Right ventricle myocardium (tissue), 1 donor: ENCODE data around the gene CEBPZOS.

DNA sequence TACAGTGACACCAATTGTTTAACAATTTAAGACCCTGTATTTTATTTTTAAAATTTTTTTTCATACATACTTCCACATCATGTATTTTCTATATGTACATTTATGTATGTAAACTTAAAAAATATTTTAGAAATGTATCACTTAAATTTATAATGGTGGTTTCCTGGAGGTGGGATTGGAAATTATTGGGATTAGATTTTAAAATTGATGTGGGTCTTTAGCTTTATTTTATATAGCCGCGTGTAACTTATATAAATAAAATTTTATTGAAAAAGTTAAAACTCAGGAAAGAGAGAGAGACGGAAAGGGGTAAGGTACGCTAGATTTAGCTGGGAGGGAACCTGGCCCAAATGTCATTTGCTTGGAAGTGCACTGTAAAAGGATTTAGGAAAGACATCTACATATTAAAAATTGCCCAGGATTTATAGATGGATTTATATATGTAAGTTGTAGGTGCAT is 41.7 kb downstream of the BIRC6 start:
- PRO-cap, 2 experiments = no peak in any of the 2 experiments

- PRO-cap, 2 experiments = no peak in any of the 2 experiments
Observed at GRCh38 chr2:32463020-32463444, 106.2 kb downstream of the BIRC6 start.

DNA sequence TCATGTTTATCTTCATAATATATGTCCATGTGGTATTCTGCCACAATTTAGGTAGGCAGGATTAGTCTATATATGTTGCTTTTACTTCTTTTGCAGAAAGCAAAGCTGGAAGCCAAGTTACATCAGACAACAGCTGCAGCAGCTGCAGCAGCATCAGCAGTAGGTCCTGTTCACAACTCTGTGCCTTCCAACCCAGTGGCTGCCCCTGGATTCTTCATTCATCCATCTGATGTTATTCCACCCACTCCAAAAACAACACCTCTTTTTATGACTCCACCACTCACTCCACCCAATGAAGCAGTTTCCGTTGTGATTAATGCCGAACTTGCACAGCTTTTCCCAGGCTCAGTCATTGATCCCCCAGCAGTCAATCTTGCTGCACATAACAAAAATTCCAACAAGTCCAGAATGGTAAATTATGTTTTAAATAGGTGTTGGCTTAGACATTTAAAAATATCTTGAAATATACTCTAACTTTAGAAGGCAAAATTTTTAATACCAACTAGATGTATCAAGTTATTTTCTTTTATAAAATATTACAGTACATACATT is 107.7 kb downstream of the BIRC6 start:
- PRO-cap, 2 experiments = no peak in any of the 2 experiments

- PRO-cap, 2 experiments = no peak in any of the 2 experiments
Observed at GRCh38 chr2:32468457-32468906, 111.7 kb downstream of the BIRC6 start.

DNA sequence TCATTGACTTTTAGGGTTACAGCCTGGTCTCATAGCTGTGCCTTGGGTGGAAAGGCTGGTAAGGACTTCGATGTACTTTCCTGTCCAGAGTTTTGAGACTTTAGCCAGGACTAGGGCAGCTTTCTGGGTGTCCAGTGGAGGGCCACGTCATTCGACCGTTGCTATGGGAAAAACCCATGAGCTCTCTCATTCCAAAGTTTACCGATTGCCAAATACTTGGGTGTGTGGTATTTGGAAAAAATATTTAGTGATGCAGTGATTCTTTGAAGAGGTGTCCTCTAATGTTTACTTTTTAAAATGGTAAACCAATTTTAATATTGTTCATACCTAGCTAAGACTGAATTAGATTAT is 105.3 kb downstream of the LTBP1 start:
- PRO-cap, 2 experiments = no peak in any of the 2 experiments

DNA sequence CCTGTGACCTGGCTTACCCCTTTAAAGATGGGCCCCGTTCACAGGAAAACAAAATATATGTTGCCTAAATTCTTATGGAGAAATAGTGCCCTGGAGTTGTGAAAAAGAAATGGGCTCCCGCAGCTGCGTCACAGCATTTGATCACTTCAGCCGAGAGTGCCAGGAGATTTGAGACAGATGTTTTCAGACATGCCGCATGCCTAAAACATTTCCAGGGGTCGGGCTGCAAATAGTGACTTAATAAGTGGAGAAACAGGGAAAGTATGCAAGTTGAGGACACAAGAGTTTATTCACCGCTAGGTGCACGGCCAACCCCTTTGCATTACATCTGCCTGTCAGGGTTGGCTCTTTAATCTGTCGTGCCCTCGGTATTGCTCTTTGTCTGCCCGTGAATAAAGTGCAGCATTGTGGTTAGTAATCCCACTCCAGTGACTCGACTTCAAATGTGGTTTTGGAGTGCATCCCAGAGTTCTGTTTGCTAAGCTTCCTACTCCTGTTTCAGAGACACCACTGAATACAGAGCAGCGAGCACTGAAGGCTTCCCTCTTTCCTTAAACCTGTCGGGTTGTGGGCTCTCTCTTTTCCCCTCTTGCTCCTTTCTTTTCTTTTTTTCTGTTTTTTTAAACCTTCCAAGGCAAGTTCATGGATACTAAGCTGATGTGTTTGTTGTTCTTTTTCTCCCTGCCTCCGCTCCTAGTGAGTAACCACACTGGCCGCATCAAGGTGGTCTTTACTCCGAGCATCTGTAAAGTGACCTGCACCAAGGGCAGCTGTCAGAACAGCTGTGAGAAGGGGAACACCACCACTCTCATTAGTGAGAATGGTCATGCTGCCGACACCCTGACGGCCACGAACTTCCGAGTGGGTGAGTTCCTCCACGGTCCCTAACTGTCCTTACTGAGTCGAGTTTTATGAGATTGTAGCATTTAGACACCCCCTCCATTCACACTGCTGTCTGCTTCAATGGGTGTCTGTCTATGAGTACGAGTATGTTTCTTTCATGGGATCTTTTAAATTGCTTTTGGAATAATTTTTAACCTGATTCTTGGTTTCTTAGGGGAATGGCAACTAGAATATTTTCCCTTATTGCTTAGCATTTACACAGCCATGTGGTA is 187.7 kb downstream of the LTBP1 start:
- PRO-cap, 2 experiments = peak in 2 of 2 experiments; most common plus-strand start position 501 of the sequence (in 2)

DNA sequence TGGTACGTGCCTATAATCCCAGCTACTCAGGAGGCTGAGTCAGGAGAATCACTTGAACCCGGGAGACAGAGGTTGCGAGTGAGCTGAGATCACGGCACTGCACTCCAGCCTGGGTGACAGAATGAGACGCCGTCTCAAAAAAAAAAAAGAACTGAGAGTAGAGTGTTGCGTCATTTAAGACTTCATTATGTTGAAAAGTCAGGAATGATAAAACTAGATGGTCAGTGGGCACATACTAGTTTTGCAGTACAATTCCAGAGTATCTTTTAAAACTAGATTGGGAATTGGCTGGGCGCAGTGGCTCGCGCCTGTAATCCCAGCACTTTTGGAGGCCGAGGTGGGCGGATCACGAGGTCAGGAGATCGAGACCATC is 129.9 kb upstream of the RASGRP3 start:
- PRO-cap, 2 experiments = no peak in any of the 2 experiments

DNA sequence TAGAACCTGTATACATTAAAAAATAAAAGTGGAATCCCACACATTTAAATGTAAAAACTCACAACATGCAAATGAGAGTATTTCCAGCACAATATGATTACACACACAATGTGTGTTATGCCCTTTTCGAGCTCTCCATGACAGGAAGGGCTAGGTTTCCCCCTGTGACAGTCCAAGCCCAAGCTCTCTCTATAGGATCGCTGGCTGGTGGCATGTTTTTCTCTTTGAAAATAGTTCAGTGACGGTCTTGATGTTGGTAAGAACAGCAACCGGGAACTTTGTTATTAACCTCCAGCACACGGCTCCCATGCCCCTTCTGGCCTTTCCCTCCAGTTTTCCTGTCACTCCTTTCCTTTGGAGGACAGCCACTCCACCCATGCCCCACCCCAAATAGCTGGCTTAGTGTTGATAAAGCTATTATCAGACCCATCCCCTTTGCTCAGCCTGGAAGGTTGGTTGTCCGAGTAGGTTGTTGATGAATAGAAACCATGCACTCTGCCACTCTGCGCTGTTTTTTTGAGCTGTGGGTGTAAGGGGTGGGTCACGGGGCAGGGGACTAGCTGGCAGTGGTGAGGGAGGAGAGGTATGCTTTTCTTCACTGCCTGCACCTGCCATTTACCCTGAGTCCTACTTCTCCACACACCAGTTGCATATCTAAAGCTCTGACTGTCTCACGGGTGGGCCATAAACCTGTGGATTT is 2.7 kb downstream of the RASGRP3 start:
- PRO-cap, 2 experiments = peak in 2 of 2 experiments; most common plus-strand start position 438 of the sequence (in 1); most common minus-strand start position 318 of the sequence (in 1)

DNA sequence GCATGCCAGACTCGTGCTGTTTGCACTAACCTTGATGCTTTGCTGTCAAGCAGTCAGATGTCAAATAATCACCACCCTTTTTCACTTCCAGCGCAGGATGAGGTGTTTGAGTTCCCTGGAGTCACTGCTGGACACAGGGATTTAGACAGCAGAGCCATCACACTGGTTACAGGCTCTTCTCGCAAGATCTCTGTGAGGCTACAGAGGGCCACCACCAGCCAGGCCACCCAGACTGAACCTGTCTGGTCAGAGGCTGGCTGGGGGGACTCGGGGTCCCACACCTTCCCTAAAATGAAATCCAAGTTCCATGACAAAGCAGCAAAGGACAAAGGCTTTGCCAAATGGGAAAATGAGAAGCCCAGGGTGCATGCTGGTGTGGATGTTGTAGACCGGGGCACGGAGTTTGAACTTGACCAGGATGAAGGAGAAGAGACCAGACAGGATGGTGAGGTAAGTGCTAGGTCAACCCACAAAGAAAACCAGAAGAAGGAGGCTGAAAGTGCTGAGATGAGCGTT is 40.5 kb downstream of the FAM98A start:
- PRO-cap, 2 experiments = no peak in any of the 2 experiments

GRCh38 chr2:34390731-34391172 is 791.7 kb upstream of the FAM98A start:
- PRO-cap, 2 experiments = no peak in any of the 2 experiments

DNA sequence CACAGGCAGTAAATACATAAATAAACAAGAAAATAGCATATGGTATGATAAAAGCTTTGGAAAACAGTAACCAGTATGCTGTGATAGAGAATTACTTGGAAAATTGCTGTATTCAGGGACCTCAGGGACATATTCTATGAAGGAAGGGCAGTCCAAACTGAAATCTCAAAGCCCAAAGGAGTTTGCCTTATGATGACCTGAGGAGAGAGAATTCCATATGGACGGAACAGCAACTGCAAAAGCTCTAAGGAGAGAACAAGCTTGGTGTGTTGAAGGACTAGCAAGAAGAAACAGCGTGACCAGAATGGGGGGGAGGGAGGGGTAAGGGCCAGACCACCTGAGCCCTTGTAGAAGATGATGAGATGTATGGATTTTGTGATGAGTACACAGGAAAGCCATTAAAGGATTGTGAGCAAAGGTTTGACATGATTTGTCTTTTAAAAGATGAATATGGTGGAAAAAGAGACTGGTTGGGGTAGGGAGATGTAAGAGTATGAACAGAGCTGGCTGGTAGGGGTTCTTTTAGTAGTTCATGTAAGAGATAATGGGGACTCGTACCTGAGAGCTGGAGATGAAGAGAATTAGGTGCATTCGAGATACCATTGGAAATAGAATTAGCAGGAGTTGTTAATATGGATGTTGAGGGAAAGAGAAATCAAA is 46.7 kb downstream of the CRIM1 start:
- PRO-cap, 2 experiments = no peak in any of the 2 experiments

GRCh38 chr2:36413294-36413609 is 57.7 kb downstream of the CRIM1 start:
- PRO-cap, 2 experiments = no peak in any of the 2 experiments

DNA sequence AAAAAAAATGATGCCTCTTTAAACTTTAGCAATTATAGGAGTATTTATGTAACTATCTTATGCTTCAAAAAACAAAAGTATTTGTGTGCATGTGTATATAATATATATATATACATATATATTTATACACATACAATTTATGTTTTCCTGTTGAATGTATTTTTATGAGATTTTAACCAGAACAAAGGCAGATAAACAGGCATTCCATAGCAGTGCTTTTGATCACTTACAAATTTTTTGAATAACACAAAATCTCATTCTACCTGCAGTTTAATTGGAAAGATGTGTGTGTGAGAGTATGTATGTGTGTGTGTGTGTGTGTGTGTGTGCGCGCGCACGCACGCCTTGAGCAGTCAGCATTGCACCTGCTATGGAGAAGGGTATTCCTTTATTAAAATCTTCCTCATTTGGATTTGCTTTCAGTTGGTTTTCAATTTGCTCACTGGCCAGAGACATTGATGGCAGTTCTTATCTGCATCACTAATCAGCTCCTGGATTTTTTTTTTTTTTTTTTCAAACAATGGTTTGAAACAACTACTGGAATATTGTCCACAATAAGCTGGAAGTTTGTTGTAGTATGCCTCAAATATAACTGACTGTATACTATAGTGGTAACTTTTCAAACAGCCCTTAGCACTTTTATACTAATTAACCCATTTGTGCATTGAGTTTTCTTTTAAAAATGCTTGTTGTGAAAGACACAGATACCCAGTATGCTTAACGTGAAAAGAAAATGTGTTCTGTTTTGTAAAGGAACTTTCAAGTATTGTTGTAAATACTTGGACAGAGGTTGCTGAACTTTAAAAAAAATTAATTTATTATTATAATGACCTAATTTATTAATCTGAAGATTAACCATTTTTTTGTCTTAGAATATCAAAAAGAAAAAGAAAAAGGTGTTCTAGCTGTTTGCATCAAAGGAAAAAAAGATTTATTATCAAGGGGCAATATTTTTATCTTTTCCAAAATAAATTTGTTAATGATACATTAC is 47.9 kb downstream of the FEZ2 start:
- PRO-cap, 2 experiments = no peak in any of the 2 experiments

DNA sequence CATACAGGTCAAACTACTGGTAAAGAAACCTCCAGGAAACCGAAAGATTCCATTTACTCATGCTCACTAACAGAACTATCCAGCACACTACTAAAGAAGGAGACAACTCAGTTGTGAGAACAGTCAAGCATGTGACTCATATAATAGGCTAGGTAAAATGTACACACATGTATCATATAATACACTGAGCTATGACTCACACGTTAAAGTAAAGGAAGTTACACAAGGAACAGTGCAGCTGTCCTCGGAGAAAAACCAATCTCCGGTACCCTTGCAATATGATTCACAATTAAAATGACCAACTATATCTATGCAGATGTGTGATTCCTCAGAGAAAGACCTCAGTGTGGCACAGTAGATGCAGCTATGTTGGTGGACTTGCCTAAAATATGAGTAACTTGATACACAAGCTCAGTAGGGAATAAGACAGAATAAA is 76.5 kb downstream of the STRN start:
- PRO-cap, 2 experiments = no peak in any of the 2 experiments

DNA sequence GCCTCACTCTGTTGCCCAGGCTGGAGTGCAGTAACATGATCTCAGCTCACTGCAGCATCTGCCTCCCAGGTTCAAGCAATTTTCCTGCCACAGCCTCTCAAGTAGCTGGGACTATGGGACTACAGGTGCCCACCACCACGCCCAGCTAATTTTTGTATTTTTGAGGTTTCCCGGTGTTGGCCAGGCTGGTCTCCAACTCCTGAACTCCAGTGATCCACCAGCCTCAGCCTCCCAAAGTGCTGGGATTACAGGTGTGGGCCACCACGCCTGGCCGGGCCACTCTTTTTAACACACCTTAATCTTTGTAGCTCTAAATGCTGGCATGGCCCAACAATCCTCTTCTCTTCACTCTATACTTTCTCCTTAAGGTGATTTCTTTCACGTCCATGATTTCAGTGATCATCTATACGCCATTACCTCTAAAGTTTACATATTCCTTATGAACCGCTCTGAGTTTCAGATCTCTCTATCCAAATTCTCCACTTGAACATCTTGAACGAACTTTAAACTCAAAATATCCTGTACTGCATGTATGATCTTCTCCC is 4.4 kb downstream of the EIF2AK2 start:
- PRO-cap, 2 experiments = no peak in any of the 2 experiments

DNA sequence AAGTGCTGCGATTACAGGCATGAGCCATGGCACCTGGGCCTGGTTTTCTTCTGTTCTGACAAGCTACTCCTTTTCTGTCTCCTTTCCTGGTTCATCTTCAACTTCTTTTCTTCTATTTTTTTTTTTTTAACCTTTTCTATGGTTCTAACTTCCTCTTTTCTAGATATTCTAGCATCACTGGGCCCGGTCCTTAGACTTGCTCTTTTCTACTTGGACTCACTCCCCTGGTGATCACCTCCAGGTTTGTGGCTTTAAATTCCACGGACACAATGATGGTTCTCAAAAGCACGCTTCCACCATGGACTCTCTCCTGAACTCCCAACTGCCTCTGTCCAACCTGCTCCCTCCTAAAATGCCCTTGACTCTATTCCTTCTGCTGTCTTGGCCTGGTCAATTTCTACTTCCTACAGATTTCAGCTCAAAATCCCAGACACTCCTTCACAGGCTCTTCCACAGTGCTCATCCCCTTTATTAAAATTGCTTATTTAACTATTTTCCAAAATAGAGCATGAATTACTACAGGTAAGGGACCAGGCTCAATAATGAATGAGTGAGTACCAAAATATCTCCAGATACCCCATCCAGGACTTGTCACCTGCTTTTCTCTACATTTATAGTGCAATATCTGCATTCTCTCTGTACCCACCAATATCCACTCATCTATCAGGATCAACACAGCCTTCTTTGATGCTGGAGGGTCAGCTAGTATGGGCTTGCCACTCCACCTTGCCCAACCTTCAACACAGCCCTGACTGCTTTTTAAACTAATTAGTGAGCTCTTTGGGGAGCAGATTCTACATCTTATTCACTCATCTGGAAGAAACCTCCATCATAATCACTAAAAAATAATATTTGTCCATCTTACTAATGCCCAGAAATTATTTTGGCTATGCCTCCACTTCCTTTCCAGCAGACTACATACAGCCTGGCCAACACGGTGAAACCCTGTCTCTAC is 1.7 kb downstream of the EIF2AK2 start:
- PRO-cap, 2 experiments = no peak in any of the 2 experiments

GRCh38 chr2:37196231-37197504 is at the start of gene CEBPZOS:
Gene CEBPZOS, plus strand, starts transcription at chr2:37196496.
- PRO-cap, 2 experiments = peak in 2 of 2 experiments; most common plus-strand start chr2:37196523 (in 2); most common minus-strand start chr2:37196424 (in 1)

DNA sequence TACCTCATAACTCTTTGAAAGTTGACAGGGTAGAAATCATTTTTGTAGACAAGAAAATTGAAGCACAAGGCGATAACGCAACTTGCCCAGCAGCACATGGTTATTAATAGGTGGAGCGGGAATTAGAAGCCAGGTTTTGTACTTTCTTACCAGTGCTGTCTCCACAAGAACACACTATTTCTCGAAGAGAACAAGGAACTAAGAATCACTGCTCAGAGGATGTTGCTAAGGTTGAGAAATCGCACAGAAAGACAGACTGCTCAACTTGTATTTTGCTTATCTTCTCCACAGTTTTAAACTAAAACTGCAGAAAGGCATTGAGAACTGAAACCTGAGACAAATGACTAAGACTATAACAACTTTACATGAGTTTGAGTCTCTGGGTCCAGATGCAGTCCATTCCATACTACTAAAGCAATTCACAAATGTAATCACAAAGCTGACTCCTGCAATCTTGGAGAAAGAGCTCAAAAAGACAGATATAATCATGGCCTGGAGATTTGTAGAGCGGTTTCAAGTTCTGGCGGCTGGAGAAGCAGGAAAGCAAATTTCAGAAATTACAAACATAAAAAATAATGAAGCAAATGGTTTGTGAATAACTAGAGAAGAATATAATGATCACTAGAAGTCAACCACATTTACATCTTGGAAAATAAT is 6.2 kb downstream of the PRKD3 start:
- PRO-cap, 2 experiments = no peak in any of the 2 experiments

- PRO-cap, 2 experiments = no peak in any of the 2 experiments
Observed at GRCh38 chr2:37468149-37468735, 123.8 kb downstream of the QPCT start.

GRCh38 chr2:37601978-37602342 is 69.5 kb downstream of the CDC42EP3 start:
- PRO-cap, 2 experiments = no peak in any of the 2 experiments